PC-3 (cell line): ENCODE data around the gene CYTH1.

DNA sequence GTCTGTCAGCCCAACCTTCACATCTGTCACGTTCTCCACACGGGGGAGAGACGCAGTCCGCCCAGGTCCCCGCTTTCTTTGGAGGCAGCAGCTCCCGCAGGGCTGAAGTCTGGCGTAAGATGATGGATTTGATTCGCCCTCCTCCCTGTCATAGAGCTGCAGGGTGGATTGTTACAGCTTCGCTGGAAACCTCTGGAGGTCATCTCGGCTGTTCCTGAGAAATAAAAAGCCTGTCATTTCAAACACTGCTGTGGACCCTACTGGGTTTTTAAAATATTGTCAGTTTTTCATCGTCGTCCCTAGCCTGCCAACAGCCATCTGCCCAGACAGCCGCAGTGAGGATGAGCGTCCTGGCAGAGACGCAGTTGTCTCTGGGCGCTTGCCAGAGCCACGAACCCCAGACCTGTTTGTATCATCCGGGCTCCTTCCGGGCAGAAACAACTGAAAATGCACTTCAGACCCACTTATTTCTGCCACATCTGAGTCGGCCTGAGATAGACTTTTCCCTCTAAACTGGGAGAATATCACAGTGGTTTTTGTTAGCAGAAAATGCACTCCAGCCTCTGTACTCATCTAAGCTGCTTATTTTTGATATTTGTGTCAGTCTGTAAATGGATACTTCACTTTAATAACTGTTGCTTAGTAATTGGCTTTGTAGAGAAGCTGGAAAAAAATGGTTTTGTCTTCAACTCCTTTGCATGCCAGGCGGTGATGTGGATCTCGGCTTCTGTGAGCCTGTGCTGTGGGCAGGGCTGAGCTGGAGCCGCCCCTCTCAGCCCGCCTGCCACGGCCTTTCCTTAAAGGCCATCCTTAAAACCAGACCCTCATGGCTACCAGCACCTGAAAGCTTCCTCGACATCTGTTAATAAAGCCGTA is 6.7 kb upstream of the TMEM235 start:
- RAMPAGE, long total RNA: no peak

DNA sequence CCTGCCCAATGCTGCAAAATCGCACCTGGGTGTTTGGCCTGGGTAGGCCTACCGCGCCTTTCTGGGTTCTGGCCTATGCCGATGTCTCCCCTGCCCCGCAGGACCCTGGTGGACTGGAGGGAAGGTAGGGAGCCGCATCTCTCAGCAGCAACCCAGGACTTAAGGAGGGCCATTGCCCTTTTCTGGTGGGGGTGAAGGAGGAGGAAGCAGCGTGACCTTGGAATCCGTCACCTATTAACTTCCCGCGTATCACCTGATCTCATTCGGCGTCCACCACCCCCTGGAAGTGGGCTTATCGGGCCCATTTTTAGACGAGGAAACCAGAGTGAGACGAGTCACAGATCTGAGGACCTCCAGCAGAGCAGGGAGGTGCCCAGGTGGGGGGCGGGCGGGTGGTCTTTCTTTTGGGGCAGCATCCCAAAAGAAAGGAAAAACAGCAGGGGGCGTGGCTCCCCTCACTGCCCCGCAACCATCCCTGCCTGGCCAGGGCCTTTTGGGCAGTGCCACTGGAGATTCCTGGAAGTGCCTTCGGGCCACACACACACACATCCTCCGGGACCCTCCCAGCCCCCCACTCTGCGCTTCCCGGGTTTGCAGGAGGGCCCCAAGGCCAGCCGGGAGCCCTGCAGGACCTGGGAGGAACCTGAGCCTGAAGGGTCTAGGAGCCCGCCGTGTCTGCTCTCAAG is 36.5 kb downstream of the TMEM235 start:
- RAMPAGE, long total RNA: no peak

DNA sequence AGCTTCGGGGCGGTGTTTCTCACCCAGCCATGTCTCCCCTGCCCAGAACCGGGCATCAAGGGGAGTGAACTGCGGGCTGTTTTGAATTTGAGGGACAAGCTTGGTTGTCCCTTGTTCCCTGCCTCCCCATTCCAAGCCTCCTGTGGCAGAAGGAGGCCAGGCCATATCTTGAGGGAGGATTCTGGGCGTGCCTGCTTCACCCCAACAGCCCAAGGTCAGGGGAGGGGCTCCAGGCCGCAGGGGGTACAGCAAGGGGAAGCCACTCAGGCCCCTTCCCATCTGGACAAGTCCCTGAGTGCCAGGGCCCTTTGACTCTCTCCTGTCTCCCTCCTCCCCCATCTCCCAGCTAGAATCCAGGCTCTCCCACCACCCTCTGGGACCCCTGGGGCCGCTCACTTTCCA is 43.5 kb downstream of the SOCS3 start:
- RAMPAGE, long total RNA: no peak

GRCh38 chr17:78332975-78333271 is 27.0 kb downstream of the SOCS3 start:
- RAMPAGE, long total RNA: no peak

- RAMPAGE, long total RNA: no peak
Observed at GRCh38 chr17:78343156-78344169, 16.4 kb downstream of the SOCS3 start.

- RAMPAGE, long total RNA: no peak
Observed at GRCh38 chr17:78351382-78352158, 8.3 kb downstream of the SOCS3 start.

- RAMPAGE, long total RNA: no peak
Observed at GRCh38 chr17:78365245-78366177, 5.6 kb upstream of the SOCS3 start.

DNA sequence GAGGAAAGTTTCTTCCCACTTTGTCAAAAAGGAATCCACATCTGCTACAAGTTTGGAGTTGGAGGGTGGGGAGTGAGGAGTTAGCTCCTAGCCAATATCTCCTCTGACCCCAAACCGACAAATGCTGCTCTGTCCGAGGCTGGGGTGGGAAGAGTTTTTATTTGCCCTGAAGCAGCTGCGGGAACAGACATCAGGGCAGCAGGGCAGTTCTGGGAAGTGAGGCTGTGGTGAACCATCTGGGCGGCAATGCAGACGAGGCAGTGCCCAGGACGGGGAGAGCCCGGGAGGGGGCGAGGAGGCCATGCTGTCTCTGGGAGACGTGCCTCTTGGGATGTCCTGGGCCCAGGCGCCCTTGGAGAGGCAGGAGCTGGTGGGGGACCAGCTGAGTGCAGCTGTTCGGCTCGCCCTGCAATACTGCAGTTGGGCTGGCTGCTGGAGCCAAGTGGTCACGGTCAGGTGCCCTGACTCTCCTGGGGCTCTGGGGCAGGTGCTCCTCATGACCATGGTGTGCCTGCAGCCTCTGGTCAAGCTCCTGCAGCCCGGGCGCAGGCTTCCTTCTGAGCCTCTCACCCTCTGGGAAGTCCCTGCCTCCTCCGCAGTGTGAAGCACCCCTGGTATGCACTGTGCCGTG is 6.4 kb upstream of the SOCS3 start:
- RAMPAGE, long total RNA: no peak

DNA sequence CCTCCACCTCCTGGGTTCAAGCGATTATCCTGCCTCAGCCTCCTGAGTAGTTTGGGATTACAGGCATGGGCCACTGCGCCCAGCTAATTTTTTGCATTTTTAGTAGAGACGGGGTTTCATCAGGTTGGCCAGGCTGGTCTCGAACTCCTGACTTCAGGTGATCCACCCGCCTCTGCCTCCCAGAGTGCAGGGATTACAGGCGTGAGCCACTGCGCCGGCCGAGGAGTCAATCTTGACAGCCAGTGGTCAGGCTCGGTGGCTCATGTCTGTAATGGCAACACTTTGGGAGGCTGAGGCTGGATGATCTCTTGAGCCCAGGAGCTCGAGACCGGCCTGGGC is 704 bp upstream of the PGS1 start:
- RAMPAGE, long total RNA: no peak

GRCh38 chr17:78378795-78379483 is 490 bp downstream of the PGS1 start:
- RAMPAGE, long total RNA: no peak

DNA sequence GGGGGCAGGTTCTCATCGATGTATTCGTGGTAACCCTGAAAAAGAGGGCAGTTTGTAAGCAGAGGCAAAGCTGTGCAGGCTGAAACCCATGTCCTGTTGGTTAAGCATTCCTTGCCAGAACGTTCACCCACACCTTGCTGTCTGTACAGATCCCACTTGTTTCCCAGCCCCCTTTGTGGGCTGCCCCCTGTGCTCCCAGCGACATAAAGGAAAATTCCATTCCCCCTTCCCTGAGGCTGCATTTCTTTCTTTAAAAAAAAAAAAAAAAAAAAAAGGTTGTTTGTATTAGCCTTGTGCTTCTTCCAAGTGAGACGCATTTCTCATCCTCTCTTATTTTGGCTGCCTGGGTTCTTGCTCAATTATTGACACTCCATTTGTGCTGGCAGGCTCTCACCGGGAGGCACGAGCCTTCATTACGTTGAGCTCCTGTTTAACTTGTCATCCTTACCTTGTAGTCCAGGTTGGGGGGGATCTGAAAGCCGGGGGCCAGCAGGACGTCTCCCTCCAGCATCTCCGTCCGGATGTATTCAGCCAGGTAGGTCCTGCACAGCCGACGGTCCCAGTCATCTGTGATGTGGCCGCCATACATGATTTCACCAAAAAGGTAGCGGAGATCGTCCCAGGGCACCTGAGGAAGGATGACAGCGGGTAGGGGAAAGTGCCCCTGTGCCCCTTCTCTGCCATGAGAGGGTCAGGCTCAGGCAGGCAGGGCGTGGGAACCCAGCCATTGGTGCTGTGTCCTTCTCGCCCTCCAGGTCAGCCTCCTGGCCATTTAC is 50.4 kb downstream of the PGS1 start:
- RAMPAGE, long total RNA: no peak

DNA sequence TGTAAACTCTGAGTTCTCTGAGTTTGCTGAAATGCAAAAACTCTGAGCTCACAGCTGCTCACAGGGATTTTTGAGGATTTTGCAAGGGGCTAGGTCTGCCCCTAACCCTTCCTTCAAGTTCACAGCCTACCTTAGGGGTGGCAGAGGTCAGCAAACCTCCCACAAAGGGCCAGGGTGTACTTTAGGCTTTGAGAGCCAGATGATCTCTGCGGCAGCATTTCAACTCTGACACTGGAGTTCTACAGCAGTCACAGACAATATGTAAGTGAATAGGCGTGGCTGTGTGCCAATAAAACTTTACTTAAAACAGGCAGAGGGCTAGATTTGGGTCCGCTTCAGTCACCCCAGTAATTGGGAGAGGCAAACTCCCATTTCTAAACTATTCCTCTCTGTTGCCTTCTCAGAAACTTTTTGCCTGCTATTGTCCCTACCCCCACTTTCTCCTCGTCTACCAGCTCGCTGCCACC is 19.6 kb upstream of the DNAH17 start:
- RAMPAGE, long total RNA: no peak

GRCh38 chr17:78666608-78667201 is 89.5 kb upstream of the DNAH17 start:
- RAMPAGE, long total RNA: no peak

DNA sequence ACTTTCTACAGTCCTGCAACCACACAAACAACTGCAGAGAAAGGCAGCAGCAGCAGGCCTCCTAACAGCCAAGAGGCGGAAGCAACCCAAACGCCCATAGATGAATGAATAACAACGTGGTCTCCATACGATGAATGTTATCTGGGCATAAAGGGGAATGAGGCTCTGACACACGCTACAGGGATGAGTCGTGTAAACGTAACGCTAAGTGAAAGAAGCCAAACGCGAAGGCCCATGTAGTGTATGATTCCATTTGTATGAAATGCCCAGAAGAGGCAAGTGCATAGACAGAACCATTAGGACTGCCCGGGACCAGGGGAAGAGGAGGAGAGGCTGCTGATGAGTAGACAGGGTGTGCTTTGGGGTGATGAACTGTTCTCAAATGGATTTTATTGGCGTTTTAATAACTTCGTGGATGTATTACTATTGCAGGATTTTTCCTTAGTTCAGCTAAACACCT is 94.8 kb upstream of the DNAH17 start:
- RAMPAGE, long total RNA: no peak

DNA sequence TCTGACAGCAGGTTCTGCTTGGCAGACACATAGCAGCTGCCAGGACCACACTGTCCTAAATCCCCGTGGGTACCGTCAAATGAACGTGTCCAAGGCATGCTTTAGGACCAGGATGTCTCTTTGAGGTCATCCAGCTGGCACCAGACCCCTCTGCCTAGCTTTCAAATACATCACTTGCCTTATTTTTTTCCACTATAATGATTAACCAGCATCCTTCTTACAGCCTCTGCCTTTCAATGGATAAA is 64.4 kb downstream of the CYTH1 start:
- RAMPAGE, long total RNA: no peak

- RAMPAGE, long total RNA: no peak
Observed at GRCh38 chr17:78726798-78727537, 55.1 kb downstream of the CYTH1 start.

- RAMPAGE, long total RNA: no peak
Observed at GRCh38 chr17:78766854-78767286, 15.2 kb downstream of the CYTH1 start.

DNA sequence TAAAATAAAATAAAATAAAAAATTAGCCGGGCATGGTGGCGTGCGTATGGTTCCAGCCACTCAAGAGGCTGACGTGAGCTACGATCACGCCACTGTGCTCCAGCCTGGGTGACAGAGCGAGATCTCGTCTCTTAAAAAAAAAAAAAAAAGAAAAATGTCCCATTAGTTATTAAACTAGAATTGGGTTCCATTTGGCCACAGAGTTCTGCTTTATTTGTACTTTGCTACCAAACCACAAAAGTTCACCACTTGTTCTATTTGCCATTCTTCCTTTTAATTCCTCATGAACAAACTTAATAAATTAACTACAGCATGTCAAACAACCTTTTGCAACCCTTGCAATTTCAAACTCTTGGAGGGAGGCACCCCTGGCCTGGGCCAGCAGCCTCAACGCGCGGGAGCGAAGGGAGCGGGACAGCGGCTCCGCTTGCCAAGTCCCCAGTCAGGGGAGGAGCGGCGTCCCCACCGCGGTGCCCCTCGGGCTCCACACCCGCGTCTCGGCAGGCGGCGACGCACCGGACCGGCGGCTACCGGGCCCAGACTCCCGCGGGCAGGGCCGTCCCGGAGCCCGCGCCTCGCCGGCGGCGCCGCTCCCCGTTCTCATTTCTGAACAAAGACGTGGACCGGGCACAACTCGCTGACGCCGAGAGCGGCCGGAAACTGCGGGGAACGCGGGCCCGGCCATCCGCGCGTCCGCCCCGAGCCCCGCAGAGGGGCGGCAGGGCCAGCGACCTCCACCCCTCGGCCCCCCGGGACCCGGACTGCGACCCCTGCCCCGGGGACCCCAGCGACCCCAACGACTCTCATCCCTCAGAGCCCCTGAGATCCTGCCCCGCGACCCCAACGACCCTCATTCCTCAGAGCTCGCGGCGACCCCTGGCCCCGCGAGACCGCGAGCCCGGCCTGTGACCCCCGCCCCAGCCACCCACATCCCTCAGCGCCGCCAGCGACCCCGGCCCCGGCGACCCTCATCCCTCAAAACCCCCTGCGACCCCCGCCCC is 735 bp downstream of the CYTH1 start:
- RAMPAGE, long total RNA: no peak

DNA sequence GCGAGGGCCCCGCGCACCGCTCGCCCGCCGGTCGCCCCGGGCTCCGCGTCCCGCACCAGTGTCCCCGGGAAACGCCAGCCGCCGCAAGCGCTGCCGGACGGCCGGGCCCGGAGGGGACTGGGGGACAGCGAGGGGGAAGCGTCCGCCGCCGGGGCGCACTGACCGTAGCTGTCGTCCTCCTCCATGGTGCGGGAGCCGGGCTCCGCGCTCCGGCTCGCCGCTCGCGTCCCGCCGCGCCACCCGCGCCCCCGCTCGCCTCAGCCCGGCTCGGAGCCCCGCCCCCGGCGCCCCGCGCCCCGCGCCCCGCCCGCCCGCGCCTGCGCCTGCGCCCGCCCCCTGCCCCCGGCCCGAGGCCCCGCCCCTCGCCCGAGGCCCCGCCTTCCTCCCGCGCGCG is at the start of gene CYTH1:
Gene CYTH1 (minus strand): TSS at position 235 of the 394 bp plus-strand sequence.
- RAMPAGE, long total RNA: no peak

DNA sequence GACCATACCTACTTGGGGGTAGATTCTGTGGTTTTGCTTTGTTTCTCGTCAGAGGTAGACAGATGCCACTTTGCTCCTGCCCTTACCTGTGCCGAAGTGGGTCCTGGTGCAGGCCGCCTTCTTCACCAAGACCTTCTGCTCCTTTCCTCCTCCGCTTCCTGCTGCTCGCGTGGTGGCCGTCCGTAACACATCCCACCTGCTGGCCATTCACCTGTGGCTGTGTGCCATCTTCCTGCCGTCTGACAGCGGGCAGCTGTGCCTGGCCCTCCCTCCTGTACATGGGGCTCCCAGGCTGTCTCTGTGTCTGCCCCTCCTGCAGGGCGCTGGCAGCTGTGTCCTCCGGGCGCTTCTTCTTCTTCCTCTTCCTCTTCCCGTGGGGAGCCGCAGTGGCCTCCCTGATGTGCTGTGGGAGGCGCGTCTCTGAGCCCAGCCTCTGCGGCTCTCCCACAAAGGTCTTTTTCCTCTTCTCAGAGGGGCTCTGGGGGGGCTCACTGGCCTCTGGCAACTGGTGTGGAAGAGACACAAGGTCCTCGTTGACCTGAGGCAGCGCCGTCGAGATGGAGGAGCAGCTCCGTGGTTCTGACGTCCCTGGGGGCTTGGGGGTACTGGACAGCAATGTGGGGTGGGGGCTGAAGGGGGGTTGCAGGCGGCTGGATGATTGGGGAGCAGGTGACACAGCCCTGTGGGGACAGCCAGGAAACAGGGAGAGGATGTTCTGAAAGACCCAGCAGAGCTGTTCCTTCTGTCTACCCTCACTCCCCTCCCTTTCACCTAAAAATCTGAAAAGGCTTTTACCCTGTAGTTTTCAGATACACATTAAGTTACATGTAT is 21.4 kb upstream of the CYTH1 start:
- RAMPAGE, long total RNA: no peak